HCT116 (cell line): Measurements from ENCODE around the gene MAP3K21.

GRCh38 chr1:233327177-233328070 lies at the start of gene MAP3K21:
Gene MAP3K21 (plus strand): TSS chr1:233327724.
- RRBS = 1% methylated on average over 31 of the region's 94 CpGs

- RRBS = no CpG with 5 or more reads among the region's 9 CpGs
Measured at GRCh38 chr1:233332004-233332583, 4.6 kb downstream of the MAP3K21 start.

DNA sequence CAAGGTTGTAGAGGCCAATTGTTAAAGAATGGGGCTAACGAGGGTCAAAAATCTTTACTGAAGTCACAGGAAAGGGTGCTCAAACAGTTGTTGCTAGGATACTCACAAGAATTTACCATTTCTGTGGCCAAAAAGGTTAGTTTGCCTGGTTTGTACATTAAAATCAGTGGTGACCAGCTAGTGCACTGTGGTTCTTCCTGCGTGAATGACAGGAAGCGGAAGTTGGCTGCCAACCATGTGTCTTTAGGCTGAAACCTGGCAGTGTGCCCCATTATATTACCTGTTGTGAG lies 13.5 kb downstream of the MAP3K21 start:
- RRBS = no CpG with 5 or more reads among the region's 3 CpGs

DNA sequence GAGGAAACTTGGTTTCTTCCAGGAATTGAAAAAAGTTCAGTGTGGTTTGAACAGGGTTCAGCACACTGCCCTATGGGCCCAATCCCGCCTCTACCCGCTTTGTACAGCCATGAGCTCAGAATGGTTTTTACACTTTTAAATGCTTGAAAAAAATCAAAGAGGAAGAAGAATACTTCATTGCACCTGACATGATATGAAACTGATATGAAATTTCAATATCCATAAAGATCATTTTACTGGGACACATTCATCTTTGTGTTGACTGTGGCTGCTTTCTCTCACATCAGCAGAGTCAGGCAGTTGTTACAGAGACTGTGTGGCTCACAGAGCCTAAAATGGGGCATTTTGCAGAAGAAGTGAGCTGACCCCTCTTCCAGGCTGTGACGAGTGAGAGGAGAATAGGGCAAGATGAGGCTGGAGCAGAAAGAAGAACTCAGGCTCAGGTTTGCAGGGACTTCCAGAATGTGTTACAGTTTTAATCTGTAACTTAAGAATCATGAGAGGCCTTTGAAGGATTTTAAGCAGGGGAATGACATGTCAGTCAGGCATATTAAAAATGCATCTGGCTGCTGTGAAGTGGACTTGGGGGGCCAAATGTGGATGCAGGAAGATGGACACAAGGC lies 42.1 kb downstream of the MAP3K21 start:
- RRBS = no CpG with 5 or more reads among the region's 3 CpGs

GRCh38 chr1:234495018-234495985 lies 16.3 kb upstream of the TARBP1 start:
- RRBS = no CpG with 5 or more reads among the region's 9 CpGs

GRCh38 chr1:234500176-234500567 lies 21.2 kb upstream of the TARBP1 start:
- RRBS = no CpG with 5 or more reads among the region's 2 CpGs

GRCh38 chr1:234528563-234529037 lies 49.6 kb upstream of the TARBP1 start:
- RRBS = no CpG with 5 or more reads among the region's 5 CpGs

- RRBS = no CpG with 5 or more reads among the region's 6 CpGs
Measured at GRCh38 chr1:234535800-234536235, 56.8 kb upstream of the TARBP1 start.

DNA sequence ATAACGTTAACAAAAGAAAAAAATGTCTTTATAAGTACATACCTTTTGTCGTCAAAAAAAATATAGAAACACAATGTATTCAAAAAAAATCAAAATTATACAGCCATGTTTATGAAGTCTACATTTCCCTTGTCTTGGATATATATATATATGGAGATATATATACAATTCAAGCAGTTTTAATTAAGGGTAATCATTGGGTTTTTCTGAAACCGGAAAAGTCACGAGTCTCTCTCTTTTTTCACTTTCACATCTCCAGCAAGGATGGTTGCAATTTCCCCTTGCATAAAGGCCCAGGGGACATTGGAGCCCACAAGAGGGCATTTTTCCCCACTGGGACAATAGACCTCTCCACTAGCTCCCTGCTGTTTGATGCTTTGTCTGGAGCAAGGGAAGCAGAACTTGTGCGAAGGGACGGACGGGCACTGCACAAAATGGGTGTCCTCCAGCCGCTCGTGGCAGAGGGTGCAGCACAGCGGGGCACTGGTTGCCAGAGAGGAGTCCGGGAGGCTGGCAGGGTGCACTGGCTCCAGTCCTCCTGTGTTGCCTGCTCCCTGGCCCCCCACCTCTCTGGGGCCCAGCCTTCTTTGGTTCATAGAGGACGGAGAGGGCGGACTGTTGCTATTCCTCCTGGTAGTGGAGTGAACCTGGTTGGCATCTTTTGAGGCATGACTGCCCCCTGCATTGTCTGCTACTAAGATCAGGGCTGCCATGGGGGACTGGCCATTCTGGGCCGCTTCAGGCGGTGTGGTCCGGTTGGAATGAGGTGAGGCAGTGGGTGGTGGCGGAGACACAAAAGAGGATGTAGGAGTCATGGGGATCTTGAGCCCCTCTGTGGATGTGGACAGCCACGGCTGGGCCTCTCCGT lies 2.8 kb downstream of the IRF2BP2 start:
- RRBS = no CpG with 5 or more reads among the region's 19 CpGs

DNA sequence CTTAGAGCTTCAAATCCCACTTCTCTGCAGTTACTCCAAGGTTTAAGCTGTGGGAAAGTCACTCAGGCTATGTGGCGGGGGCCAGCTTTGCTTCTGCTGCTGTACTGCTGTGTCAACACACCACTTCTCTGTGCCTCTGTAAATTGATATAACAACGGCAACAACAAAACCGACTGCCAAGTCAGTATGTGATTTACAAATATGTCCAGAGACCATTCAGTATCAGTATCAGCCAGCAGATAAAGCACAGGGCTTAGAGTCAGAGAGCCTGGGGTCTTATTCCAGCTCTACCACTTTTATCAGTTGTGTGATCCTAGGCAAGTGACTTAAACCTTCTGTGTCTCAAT lies 14.2 kb upstream of the IRF2BP2 start:
- RRBS = no CpG with 5 or more reads among the region's 3 CpGs

DNA sequence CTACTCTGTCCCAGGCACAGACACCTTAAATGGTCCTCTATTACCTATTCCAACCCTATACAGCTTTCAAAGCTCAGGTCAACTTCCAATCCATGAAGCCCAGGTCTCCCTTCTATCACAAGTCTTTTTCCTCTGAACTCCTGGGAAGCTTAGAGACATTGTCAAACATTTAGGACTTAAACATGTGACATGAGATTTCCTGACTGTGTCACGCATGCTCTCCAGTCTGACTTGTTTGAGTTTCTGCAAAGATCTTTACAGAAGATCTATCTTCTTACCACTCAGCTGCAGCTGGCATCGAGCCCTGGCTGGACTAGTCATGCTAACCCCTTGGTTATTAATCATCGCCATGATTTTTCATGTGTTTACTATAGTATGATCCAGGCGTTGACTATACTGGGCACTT lies 18.0 kb upstream of the IRF2BP2 start:
- RRBS = no CpG with 5 or more reads among the region's 4 CpGs

DNA sequence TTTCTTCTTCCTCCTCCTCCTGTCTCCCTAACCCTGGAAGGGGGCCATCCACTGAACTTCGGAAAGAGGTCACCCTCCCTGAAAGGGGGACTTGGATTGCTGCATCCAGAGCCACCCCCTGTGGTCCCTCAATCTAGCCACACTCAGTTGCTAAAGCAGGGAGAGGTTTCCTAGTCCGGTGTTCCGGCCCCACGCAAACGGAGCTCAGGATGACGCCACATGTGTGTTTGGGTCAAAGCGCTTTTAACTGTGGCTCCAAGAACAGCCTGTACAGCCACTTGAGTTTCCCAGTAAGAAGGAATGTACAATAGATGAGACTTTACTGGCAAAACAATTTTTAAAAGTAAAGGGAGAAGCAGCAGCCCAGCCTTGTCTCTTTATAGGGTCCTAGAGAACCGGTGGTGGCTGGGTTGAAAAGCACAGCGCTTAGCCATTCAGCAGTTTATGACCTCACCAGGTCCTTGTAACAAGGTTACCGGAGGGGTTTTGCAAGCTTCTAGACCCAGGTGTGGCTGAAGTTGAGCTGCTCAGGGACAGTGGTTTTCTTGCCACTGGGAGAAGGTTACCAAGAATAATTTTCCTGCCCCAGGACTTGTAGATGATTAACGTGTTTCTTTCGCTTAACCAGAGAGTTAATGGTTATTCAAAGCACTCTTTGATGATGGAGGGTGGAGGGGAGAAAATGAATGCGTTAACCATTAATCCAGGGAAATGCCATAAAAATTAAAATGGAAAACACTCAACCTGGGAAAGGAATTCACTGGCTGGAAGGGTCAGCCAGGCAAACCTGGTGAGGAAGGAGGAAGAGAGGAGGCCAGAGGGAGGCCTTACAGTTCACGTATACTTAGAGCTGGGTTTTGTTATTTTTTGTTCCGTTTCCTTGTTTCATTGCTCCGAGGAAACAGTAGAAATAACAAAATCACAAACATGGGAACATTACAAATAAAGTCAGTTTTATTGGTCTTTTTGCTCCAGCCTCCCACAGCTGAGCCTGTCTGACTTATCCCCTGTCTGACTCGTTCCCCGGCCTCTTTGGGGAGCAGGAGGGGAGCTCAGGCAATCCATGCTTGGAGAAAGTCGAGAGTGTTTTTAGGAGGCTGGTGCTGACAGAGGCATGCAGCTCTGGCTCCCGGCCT lies 207.3 kb upstream of the IRF2BP2 start:
- RRBS = no CpG with 5 or more reads among the region's 20 CpGs

DNA sequence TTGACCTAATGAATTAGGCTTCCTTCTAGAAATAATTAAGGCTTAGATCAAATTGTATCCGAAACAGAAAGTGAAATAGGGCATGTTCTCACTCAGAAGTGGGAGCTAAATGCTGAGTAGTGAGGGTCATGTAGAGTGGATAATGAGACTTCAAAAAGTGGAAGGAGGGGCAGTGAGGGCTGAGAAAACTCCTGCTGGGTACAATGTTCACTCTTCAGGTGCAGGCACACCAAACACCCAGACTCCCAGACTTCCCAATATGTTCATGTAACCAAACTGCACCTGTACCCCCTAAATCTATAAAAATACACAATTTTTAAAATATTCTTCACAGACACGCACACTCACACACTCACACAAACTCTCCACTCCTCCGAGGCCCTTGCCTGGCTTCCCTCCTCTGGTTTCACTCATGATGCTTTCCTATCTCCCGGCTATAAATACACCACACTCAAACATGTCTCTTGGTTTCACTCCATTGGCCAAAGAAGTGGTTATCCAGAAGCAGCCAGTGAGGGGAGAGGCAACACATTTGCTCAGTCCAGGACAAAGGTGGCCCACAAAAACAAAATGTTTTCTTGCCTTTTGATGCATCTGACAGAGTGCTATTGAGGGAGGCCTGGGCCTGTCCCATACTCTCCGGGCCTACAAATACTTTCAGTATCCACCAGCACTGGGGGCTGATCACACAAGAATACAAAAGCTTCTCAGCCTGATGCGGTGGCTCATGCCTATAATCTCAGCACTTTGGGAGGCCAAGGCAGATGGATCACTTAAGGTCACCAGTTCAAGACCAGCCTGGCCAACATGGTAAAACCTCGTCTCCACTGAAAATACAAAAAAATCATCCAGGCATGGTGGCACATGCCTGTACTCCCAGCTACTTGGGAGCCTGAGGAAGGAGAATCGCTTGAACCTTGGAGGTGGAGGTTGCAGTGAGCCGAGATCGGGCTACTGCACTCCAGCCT lies 249.1 kb downstream of the TOMM20 start:
- RRBS = no CpG with 5 or more reads among the region's 10 CpGs

- RRBS = no CpG with 5 or more reads among the region's 9 CpGs
Measured at GRCh38 chr1:234911549-234912206, 217.0 kb downstream of the TOMM20 start.

DNA sequence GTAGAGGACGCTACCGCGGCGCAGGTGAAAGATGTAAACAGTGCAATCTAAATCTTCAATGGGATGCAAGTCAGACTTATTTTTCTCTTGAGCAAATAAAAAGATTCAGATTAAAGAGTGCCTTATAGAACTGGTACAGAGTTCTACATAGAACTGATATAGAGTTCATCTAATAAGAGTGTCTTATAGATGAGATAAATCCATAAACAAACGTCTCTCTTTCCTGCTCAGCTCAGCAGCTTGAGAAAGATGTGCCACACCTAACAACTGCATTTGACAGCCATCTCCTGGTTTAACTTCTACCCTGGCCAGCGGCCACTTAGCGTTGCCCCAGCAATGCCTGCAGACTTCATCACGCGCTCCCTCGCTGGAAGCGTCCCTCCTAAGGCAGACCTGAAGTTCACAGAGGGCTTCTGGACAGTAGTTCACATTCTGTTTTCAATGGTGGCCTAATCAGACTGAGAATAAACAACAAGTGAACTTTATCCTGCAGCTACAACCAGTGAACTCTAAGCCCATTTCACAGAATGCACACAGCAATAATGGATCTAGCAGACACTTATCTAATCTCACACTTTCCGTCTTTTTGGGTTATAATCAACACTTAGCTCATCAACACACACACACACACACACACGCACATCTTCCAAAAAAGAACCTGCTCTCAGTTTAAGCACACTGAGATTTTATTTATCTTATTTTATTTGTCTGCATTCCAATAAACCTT lies 164.4 kb downstream of the TOMM20 start:
- RRBS = no CpG with 5 or more reads among the region's 13 CpGs

DNA sequence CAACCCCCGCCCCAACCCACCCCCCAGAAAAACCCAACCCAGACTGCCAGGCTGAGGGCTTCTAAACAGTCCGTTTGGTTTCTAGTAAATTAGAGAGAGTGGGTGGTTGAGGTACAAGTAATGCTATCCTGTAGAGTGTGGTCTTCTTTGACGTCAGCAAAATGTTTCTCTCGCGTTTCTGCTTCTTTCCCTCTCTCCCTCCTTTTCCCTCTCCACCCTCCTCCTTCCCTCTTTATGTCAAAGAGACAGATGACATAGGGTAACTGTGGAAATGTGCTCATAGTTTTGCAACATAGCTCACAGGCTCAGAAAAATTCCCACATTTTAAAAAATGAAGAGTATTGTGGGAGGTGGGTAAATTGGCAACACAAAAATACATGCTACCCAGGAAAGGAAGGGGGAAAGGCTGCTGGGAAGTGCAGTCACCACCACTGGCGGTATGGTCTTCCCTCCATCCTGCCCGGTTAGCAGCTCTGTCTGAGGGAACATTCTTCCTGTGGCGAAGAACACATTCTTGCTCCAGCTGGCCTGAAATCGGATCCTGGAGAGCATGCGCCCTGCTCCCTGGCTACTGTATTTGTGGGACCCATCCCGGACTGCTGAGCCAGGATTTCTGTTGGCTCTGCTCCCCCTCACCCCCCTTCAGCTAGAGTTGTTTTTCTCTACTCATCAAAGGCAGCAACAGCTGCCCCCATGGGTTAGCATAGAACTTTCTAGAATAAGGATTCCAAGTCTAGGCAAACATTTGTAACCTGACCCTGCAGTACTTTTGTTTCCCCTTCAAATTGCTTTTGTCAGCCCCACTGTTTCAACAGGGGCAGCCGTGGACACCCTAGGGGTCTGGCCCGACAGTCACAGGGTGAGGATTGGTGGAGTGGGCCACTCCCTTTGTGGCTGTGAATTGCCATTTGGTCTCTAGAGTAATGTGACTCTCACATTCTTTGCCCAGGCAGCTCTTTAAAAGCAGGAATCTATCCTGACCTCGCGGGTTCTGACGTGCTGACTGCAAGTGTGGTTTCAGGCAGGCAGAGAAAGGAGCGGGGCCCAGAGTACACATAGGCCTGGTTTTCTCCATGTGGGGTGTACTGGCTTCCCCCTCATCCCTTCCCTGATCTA lies 157.9 kb downstream of the TOMM20 start:
- RRBS = no CpG with 5 or more reads among the region's 17 CpGs

DNA sequence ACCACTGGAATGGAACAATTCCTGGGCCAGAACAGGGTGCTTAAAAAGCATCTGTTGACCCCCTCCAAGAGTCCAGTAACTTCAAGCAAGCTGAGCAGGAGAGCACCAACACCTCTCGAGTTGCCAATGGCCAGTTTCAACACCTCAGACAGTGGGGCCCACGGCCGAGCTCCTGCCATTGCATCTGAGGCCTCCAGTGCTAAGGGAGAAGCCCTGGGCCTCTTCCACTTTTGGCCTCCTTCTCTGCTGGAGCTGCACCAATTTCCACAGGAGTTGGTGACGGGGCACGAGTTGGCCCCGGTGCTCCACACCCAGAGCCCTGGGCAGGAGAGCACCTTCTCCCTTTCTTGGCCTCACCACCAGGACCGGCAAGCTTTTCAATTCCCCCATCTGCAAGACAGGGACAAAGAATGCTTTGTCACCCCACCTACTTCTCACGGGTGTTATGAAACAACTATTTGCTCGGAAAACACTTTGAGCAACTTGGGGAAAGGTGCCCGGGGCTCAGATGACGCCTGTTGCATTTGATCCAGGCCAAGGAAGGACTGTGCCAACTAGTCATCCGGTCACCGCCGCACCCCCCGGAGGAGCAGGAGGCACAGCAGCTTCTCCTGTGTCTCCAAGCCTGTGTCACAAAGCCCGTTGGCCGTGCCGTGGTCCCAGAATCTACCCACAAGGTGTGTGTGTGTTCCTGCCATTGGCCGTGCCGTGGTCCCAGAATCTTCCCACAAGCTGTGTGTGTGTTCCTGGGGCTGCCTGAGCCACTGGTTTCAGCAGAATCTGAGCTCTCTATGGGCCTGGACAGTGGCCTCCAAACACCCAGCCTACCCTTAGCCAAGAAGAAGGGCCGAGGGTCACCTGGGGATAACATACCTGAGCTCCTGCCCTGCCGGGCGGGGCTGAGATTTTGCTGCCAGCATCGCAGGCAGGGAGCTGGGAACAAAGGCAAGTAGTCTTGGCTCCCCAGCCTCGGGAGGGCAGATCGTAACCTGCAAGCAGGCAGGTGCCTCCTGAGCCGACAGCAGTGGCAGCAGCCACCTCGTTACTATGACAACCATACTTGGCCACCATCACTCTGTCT lies 55.1 kb downstream of the TOMM20 start:
- RRBS = no CpG with 5 or more reads among the region's 28 CpGs

DNA sequence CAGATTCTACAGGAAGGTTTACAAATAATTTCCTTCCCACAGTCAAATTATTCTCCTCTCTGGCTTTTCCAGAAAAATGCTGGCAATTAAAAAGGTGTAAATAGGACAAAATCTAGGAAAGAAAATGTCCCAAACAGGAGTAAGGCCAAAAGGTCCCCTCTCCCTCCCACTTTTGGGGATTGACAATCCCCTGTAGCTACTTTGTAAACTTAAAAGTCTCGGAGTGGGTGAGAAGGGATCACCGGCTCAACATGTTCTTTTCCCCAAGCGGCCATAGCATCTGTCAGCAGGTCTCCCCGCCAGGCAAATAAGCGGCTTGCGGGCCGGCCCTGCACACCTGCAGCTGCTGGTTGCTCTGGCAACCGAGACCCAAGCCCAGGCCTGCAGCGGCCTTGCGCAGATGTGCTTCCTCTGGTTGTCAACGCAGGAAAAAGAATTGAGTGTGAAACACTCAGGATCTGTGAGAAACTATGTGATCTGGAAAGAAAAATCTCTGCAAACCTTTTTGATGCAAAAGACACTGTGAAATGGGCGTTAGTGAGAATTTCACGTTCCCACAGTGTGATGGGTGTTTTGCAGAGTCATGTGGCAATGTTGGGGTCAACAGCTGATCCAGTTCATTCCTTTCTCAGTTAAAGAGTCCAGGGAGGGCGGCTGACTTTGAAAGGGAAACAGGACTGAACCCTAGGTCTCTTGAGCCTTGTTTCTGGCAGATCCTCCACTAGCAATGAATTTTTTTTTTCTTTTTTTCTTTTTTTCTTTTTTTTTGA lies 28.5 kb downstream of the TOMM20 start:
- RRBS = no CpG with 5 or more reads among the region's 14 CpGs

GRCh38 chr1:235108912-235109878 lies 19.4 kb downstream of the TOMM20 start:
- RRBS = no CpG with 5 or more reads among the region's 17 CpGs

DNA sequence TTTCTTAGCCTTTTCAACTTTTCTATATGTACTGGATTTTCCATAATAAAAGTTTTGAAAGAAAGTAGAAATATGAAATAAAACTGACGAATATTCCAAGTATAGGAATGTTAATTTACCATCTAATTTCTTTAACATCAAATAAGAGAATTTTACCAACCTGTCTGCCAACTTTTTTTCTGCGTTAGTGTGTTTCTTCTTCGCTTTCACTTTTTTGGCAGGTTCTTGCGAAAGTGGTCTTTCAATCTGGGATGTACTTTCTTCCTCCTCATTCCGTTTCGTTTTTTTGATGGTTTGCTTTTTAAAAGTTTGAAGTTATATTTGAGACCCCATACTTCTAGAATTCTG lies 725 bp downstream of the RBM34 start:
- RRBS = no CpG with 5 or more reads among the region's 6 CpGs